ENCODE results near the genes OSBPL5, OR51S1, HBG1, OR51B2, OR51B5 and OR51I1.

GRCh38 chr11:2945319-2945961, 16.2 kb upstream of the PHLDA2 start:
- PRO-cap: no peak

DNA sequence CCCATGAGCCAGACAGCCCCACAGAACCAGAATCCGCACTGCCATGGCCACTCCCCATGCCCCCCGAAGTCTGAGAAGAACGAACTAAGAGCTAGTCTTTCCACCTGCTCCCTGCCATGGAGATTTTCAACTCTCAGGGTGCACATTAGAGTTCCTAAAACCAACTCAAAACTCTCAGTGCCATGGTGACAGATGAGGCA, 24.1 kb downstream of the NAP1L4 start:
- PRO-cap: no peak

DNA sequence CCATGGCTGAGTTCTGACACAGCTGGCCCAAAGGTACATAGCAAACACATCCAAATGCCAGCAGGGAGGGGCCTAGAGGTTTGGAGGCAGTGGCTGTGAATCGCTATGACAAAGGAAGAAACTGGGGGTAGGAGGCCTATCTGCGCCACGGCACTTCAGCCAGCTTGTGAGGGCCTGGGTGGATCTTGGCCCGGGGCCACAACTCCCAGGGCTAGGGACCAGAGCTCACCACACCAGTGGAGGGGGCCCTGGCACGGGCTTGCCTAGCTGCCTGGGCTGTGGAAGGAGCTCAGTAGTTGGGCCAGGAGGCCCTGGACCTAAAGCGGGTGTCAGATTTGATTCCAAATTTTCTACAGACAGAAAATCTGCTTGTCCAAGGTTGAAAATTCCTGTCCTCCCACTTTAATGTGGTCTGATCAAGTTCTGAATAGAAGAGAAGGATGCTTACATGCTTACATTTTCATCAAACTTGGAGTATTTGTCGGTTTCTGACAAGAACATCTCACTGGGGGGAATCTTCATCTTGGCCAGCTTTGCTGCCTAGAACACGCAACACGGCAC, 9.5 kb upstream of the NAP1L4 start:
- PRO-cap: no peak

GRCh38 chr11:3049648-3050378, 7.4 kb downstream of the CARS1 start:
- PRO-cap: no peak

DNA sequence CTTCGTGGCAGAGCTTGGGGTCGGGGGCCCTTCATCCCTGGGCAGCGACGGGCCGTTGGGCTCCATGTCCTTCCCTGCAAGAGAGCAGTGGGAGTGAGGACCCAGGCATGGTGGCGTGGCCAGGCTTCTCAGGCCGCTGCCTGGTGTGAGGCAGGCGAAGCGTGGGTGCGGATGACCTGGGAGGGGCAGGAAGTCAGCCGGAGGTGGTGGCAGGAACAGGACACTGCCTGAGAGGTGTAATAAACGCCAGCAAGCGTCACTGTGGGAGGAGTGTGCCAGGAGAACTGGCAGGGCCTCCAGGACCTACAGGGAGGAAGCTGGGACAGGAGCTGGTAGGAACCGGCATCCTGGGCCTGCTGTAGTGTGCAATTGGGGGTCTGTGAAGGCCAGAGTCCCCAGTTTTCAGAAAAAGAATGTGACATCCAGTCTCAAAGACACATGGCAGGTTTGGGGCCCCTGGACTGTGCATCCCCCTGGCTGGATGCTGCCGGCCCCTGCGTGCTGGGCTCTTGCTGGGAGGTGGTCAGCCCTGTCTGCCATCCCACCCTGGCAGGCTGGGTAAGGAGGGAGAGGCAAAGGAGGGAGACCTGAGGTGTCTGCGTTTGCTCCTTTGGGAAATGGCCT, 38.5 kb downstream of the OSBPL5 start:
- PRO-cap: no peak

GRCh38 chr11:3164586-3165750, at the start of gene OSBPL5:
Gene OSBPL5 (minus strand): TSS chr11:3165310.
- PRO-cap: unidirectional peak, minus-strand start at chr11:3165299

DNA sequence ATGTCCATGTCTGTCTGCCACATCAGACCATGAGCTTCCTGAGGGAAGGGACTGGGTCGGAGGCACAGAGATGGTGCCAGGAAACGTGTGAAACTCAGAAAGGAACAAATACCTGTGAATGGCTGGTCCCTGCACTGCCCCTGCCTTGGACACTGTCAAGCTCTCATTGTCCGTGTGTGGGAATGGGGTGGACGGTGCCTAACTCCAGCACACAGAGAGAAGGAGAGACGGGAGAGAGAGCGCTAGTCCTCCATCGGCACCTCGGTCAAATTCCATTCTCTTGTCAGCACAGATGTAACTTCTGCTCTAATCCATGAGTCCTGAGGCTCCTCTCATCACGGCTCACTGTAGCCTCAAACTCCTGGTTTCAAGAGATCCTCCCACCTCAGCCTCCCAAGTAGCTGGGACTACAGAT, 6.5 kb downstream of the CHRNA10 start:
- PRO-cap: no peak

GRCh38 chr11:3815960-3816318, 7.6 kb downstream of the PGAP2 start:
- PRO-cap: no peak

- PRO-cap: no peak
Measured at GRCh38 chr11:3827336-3828418, 13.1 kb downstream of the RHOG start.

- PRO-cap: no peak
Measured at GRCh38 chr11:3834364-3834577, 6.5 kb downstream of the RHOG start.

DNA sequence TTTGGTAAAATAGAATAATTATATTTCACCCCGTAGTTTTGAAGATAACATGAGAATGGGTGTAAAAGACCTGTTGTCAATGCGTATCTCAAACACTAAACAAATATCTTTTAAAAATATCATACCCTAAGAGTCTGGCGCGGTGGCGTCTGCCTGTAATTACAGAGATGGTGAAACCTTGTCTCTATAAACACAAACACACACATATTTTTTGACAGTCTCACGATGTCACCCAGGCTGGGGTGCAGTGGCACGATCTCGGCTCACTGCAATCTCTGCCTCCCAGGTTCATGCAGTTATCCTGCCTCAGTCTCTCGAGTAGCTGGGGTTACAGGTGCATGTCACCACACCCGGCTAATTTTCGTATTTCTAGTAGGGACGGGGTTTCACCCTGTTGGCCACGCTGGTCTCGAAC, 1.2 kb upstream of the RHOG start:
- PRO-cap: no peak

GRCh38 chr11:3867461-3868184, 12.2 kb downstream of the STIM1 start:
- PRO-cap: bidirectional peak, plus-strand start at chr11:3868070, minus-strand start at chr11:3867894

- PRO-cap: no peak
Measured at GRCh38 chr11:4058089-4058494, 36.5 kb upstream of the RRM1 start.

DNA sequence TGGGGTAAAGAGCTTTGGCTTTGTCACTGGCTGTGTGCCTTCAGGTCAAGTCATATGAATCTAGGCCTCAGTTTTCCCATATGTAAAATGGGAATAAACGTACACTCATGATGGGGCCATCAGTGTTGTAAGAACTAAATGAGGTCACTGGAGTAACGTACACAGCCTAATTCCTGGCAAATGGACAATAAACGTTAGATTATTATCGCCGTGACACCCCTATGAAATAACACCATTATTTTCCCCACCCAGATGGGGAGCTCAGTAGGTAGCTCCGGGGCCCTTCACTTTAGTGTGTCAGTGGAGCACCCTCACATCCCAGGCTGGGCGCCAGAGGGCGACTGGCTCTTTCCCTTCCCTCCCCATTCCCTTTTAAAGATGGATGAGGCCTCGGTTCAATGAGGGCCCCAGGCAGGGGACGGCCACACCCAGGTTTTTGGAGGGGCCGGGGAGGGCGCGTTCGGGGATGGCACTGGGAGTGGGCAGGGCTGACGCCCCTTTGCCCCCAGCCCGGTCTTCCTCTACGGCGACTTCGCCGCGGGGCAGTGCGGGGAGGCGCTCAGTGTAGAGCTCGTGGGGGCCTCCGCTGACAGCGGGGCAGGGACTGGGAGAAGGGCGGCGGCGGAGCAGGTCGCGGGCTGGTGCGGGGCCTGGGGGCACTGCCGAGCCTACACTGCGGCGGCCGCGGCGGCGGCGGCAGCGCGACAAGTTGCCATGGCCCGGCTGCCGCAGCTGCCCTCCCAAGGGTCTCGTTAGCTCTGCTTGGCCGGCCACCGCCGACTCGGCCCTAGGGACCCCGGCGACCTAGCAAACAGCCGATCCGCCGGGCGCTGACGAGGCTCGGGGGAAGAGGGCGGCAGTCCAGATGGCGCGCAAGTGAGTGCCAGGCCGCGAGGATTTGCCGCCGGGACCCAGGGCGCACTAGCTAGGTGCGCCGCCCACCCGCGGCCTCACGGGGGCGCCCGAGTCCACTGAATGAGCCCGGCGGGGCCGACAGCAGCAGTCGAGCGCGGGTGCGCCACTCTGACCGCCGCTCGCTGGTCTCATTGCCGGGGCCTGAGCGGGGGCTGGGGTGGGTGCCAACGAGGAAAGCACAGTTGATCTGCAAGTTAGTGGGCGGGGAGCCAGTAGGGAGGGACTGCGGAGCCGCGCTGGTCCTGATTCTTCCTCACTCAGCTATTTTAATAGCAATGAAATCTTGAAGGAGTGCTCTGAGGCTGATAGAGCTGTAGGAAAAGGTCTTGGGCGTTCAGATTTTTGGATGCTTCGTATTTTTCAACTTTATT, 92.6 kb downstream of the RRM1 start:
- PRO-cap: bidirectional peak, plus-strand start at position 1,127 of the sequence, minus-strand start at position 878 of the sequence

- PRO-cap: no peak
Measured at GRCh38 chr11:4849119-4849410, at the start of gene OR51S1. Gene OR51S1 (minus strand): TSS chr11:4849208.

DNA sequence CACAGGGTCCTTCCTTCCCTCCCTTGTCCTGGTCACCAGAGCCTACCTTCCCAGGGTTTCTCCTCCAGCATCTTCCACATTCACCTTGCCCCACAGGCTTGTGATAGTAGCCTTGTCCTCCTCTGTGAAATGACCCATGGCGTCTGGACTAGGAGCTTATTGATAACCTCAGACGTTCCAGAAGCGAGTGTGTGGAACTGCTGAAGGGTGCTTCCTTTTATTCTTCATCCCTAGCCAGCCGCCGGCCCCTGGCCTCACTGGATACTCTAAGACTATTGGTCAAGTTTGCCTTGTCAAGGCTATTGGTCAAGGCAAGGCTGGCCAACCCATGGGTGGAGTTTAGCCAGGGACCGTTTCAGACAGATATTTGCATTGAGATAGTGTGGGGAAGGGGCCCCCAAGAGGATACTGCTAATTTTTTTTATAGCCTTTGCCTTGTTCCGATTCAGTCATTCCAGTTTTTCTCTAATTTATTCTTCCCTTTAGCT, at the start of gene HBG1:
TSS of gene HBG1 (minus strand) at position 191 of the 488 bp plus-strand sequence.
- PRO-cap: no peak

DNA sequence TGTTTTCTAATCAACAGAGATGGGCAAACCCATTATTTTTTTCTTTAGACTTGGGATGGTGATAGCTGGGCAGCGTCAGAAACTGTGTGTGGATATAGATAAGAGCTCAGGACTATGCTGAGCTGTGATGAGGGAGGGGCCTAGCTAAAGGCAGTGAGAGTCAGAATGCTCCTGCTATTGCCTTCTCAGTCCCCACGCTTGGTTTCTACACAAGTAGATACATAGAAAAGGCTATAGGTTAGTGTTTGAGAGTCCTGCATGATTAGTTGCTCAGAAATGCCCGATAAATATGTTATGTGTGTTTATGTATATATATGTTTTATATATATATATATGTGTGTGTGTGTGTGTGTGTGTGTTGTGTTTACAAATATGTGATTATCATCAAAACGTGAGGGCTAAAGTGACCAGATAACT, 6.1 kb upstream of the HBE1 start:
- PRO-cap: no peak

GRCh38 chr11:5324026-5324642, at the start of gene OR51B2:
Gene OR51B2 (minus strand): TSS chr11:5324297.
- PRO-cap: no peak

DNA sequence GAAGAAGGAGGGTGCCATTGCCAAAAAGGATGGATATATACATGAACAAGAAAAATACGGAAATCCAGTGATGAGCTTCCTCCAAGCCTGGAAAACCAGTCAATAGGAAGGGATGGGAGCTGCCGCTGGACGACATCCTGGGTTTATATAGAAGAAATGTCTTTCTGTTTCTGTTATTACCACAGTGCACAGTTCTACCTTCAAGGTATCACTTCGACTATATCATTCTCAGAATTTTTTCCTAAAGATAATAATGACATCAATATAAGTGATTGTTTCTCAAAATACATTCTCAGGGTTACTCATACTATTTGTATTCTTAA, at the start of gene OR51B5:
TSS of gene OR51B5 (minus strand) at position 136 of the 323 bp plus-strand sequence.
- PRO-cap: no peak

- PRO-cap: no peak
Measured at GRCh38 chr11:5441439-5441910, at the start of gene OR51I1. Gene OR51I1 (minus strand): TSS chr11:5441514.

Measured in left lobe of liver (tissue), 1 donor.